Placental epithelial cell (primary cell): ENCODE measurements around the genes ARTN and TOE1.

- CAGE, long polyA plus RNA = no peak
Measured at GRCh38 chr1:43549932-43551049, 19.6 kb downstream of the PTPRF start.

DNA sequence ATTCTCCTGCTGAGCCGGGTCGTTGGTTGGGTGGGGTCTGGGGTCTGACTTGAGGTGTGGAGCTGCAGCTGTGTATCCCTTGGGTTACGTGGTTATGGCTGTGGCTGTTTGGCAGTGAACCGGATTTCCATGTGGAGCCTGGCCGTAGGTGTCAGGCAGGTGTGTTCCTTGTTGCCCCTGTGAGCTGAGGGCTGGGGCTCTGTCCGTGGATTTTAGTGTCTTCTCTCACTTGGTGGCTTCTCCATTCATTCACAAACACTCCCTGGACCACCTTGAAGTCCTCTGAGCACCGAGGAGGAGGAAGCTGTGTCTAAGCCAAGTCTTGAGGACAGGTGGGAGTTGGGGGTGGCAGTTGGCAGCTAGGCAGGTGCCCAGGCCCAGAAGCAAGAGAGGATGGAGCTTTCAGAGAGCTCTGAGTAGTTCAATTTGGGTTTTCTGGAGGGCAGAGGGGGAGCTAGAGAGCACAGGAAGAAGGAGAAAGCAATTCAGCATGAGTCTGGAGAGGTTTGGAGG, 23.5 kb downstream of the PTPRF start:
- CAGE, long polyA plus RNA = no peak

GRCh38 chr1:43932886-43934099, at the start of gene ARTN:
Gene ARTN (plus strand): TSS chr1:43933801.
- CAGE, long polyA plus RNA = no peak

DNA sequence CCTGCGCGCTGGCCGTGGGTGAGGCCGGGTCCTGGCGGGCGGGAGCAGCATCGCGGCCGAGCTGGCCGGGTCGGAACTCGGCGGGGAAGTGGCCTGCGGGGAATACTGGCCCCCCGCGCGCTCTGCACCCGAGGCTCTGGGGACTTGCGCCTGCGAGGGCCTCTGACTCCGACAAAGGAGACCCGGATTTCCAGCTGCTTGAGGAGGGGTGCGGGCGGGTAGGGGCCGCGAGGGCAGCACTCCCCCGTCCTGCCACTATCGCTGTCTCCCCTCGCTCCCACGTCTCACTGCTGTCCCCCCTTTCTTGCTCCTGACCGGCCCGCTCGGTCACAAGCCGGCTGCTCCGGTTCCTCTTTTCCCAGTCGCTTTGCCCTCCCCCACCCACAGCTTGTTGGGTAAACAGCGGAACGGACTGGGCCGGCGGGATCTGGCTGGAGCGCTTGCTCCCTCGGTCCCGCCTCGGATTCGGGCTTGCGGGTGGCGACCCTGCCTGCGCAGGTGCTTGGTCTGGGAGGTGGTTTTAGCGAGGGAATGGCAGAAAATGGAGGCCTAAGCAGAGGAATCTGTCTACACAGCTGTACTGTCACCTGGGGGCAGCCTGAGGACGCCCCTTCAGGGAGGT, 441 bp downstream of the ATP6V0B start:
- CAGE, long polyA plus RNA = no peak

GRCh38 chr1:44032021-44032446, 772 bp upstream of the SLC6A9 start:
- CAGE, long polyA plus RNA = no peak

GRCh38 chr1:44071434-44071843, 40.2 kb upstream of the SLC6A9 start:
- CAGE, long polyA plus RNA = no peak

- CAGE, long polyA plus RNA = no peak
Measured at GRCh38 chr1:44255269-44256254, 42.3 kb downstream of the DMAP1 start.

GRCh38 chr1:44416913-44418071, 12.2 kb downstream of the RNF220 start:
- CAGE, long polyA plus RNA = no peak

DNA sequence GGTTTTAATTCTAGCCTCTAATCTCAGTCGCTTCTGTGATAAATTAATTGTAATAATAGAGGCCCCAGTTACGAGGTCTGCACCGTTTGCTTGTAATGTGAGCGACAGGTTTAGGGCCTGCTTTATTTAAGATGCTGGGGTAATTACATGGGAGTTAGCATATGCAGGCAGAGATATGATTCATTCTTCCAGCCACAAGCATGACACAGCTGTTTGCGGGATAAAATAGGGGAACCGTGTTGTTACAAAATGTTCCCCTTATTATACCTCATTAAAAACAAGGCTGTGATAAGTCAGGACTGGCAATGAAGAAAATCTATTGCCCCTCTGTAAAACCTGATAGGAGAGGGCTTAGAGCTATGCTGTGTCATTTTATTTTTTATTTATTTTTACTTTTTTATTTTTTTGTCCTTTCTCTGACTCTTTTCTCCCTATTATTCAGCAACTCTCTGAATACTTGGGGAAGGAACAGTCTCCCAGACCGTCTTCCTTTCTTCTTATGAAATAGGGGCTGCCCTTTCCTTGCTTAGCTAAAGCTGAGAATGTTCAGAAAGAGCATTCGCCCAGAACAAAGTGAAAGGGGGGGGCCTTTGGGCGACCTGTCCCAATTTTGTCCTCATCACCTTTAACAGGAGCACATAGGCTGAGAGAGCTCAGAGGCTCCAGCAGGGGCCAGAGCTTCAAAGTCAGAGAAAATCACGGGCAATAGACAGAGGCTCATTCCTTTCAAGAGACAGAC, 80.8 kb downstream of the RNF220 start:
- CAGE, long polyA plus RNA = no peak

DNA sequence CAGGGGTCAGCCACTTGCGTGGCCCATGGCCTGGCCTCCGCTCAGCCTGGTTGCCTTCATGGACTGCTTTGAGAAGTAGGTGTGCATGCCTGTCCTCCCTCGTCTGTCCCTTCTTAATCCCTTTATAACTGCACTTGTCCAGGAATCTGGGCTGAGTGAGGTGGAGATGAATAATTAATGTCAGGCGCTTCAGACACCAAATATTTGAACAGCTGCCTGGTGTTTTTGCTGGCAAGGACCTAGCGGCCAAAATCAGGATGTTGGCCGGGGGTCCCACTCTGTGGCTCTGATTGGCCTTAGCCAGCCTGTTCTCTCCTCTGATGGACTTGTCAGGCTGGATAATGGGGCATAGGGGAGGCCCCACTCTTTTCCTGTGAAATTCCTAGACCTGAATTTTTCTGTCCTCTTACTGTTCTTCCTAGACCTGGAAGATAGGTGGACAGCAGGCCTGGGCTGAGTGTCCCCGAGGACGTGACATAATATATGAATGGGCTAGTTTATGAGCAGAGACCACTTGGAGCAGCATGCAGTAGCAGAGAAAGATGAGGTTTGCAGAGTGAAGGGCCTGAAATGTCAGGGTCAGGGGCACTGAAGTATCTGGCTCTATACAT, 30.2 kb downstream of the TMEM53 start:
- CAGE, long polyA plus RNA = no peak

GRCh38 chr1:44654611-44655198, 19.6 kb downstream of the TMEM53 start:
- CAGE, long polyA plus RNA = no peak

- CAGE, long polyA plus RNA = no peak
Measured at GRCh38 chr1:44783649-44784777, 4.0 kb downstream of the BEST4 start.

- CAGE, long polyA plus RNA = no peak
Measured at GRCh38 chr1:44784778-44785527, 3.0 kb downstream of the BEST4 start.

DNA sequence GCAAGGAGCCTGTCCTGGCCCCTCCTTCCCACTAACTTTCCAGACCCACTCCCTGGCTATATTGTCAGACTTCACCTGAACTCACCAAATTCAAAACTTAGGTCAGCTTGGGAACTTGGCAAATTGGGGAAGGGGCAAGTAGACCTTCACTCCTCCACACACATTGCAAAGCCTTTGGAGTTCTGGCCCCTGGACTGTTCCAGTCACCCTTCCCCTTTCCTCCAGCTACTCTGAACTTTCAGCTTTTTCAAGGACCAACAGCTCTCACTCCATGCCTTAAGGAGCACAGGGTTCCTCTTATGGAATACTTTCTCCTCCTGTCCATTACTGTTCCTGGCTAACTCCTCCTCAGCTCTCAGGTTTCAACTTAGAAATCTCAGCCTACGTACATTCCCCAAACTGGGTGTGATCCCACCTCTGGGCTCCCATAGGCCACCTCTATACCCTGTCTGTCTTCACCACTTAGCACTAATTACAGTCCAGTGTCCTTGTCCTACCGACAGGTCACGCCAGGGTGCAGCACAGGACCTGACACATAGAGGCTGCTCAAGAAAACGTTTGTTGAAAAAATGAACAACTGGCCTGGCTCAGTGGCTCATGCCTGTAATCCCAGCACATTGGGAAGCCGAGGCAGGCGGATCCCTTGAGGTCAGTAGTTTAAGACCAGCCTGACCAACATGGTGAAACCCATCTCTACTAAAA, 5.5 kb upstream of the BEST4 start:
- CAGE, long polyA plus RNA = no peak

DNA sequence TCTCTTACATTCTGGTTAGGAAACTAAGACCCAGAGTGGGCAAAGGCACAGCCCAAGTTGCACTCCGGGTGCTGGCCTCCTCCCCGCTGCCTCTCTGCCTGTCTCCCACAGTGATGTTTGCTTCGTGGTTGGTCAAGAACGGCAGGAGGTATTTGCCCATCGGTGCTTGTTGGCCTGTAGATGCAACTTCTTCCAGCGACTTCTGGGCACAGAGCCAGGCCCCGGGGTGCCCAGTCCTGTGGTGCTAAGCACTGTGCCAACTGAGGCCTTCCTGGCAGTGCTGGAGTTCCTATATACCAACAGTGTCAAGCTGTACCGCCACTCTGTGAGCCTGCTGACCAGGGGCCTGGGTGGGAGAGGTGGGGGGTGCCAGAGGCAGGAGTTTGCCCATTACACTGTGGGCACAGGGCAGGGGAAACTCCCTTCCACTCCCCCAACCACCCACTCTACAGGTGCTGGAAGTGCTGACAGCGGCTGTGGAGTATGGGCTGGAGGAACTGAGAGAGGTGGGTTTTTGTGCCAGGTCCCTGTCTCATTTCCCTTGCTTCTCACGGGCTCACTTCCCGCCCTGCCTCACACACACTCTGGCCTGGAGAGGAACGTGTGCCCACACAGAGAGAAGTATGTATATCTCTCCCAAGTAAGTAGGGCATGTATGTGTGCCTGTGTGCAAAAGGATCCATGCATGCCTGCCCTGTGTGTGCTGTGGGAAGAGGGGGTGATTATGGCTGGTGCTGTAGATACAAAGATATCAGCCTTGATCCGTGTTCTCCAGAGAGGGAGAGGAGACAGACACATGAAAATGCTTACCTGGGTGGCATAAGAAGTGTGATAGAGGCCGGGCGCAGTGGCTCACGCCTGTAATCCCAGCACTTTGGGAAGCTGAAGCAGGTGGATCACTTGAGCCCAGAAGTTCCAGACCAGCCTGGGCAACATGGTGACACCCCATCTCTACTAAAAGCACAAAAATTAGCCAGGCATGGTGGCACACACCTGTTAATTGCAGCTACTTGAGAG, 2.1 kb downstream of the BTBD19 start:
- CAGE, long polyA plus RNA = no peak

- CAGE, long polyA plus RNA = no peak
Measured at GRCh38 chr1:45012566-45013549, 804 bp downstream of the UROD start.

DNA sequence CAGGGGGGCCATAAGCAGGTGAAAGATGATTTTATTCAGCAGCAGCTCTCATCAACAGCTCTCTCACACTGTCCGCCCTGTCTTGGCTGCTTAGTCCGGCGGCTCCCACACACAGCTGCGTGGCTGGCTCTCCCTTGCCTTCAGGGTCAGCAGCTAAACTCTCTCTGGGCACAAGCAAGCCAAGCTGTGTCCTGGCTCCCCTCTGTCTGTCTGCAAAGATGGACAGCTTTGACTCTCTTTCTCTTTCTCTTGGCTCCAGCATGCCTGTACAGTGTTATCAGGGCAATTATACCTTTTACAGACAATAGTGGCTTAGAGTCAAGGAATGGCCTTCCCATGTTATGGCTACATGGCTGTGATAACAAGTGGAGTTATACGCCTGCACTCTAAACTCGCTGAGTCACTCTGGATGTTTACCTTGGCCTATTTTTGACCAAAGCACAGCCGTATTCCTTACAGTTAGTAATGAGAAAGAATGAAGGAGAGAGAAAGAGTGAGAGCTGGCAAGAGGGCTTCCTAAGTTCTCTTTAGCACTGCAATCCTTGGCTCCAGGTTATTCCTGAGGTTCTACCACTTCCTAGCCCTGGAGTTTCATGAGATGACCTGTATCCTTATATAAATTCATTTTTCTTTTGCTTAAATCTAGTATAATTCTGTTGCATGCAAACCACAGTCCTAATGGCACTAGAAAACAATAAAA, 59.9 kb upstream of the ZSWIM5 start:
- CAGE, long polyA plus RNA = no peak

GRCh38 chr1:45303375-45304540, 22.9 kb upstream of the HPDL start:
- CAGE, long polyA plus RNA = no peak

DNA sequence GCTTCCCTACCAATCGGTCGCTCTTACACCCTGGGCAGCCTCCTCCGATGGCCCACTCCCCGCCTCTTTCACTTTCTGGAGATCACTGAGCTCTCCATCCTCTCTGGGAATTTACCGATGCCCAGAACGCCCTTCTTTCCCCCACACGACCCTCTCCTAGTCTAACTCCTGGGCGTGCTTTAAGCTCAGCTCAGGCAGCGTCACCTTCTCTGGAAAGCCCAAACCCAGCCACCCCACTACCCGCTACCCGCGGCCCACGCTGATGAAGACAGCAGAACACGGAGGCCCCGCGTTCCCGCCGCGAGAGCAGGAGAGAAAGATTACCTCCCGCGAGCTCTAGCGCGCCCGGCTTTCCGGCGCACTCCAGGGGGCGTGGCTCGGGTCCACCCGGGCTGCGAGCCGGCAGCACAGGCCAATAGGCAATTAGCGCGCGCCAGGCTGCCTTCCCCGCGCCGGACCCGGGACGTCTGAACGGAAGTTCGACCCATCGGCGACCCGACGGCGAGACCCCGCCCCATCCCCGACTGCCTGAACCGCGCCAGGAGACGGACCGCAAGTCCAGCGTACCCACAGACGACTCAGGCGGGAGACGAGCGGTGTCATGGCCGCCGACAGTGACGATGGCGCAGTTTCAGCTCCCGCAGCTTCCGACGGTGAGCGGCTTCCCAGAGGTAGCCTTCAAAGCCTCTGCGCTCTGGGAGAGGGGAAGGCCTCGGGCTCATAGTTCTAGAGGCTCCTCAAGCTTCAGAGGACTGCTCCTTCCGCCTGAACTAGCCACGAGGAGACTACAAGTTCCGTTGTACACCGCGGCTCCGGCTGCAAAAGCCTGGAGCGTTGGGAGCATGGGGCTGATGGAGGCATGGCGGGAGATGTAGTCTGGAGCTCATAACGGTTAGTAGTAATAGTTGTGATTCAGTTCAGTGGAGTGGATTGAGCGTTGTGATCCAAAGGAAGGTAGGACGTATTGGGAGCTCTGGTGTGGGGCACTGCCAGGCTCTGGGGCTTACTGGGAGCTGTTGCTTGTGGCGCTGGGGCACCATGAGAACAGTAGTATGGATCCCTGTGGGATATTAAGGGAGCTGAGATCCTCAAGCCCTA, at the start of gene TOE1:
TSS of gene TOE1 (plus strand) at position 519 of the 1,098 bp plus-strand sequence.
- CAGE, long polyA plus RNA = no peak

DNA sequence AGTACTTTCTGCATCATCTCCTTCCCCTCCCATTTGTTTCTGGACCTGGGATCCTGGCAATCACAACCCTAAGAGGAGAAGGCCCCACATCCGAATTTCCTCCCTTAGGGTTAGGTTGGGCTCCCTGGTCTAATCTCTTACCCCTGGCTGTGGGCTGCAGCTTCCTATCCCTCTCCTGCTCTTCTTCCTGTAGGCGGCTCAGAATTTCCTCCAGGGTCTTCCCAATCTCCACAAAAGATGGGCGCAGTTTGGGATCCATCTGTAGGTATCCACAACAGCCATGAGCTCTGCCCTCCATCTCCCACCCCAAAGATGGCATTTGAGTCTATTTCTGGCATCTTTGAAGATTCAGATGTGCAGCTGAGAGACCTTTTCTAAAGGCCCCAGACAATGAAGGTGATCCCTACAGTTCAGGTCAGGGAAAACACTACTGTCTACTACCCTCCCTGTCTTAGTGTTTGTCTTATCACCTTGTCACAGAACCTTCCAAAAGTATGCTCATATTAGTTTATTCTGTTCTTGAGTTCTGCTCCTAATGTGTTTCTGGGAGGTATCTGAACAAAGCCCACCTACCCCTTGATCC, 5.9 kb downstream of the TOE1 start:
- CAGE, long polyA plus RNA = no peak